GM23248 (cell line): ENCODE data around the gene LYST.

GRCh38 chr1:234607784-234607970 lies 2.3 kb downstream of the IRF2BP2 start:
- RAMPAGE, long total RNA: no peak

GRCh38 chr1:234612418-234613186 lies 2.6 kb upstream of the IRF2BP2 start:
- RAMPAGE, long total RNA: no peak

- RAMPAGE, long total RNA: no peak
These were observed 162.5 kb upstream of the IRF2BP2 start for GRCh38 chr1:234772252-234773119.

DNA sequence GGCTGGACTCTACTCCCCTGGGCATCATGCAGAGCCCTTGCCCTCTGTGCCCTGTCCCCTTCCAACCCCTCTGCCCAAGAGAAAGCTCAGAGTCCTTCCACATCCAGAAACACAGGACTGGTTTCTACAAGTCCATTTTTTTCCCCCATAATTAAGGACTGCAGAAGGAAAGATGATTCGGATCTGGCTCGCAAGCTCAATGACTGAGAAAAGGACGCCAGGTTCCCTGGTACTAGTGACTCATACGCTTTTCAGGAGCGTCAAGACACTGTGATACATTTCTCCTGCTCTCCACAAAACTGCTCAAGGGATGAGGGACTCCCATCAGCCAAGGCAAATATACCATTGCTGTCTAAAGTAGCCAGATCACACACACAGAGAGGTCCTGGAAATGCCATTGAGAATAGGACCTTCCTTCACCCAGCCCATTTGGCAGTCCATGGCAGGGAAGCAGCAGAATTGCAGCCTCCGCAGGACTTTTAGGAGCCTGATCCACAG lies 253.5 kb upstream of the IRF2BP2 start:
- RAMPAGE, long total RNA: no peak

DNA sequence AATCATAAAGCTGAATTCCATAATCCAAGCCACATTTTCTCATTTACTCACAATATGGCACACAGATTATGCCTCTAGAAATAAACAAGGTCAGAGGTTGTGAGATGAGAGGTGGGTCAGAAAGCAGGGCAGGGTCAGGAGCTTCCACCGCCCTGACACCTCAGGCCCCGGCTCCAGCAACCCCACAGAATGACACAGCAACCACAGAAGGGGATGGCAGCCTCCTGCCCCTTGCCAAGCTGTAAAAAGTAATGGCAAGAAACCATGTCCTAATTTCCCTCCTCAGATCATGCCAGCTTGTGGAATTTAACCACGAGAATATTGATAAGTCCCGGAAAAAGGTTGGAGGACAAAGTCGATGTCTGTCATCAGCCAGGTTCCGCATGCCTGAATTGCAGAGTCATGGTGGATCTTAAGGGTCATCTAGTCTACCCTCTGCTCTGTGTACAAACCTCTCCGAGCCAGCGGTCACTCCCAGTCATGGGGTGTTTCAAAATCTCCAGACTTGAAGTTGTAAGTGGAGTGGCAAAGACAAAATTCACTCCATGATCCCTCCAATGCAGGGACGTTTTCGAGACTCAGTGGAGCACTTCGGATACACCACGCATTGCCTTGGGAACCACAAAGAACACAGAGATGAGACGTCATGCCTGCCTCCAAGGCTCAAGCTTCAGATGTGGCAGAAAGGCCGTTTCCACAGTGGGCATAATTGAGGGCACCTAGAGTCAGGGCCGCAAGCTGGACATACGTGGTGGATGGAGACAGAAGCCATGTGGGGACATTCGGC lies 254.1 kb downstream of the TOMM20 start:
- RAMPAGE, long total RNA: no peak

DNA sequence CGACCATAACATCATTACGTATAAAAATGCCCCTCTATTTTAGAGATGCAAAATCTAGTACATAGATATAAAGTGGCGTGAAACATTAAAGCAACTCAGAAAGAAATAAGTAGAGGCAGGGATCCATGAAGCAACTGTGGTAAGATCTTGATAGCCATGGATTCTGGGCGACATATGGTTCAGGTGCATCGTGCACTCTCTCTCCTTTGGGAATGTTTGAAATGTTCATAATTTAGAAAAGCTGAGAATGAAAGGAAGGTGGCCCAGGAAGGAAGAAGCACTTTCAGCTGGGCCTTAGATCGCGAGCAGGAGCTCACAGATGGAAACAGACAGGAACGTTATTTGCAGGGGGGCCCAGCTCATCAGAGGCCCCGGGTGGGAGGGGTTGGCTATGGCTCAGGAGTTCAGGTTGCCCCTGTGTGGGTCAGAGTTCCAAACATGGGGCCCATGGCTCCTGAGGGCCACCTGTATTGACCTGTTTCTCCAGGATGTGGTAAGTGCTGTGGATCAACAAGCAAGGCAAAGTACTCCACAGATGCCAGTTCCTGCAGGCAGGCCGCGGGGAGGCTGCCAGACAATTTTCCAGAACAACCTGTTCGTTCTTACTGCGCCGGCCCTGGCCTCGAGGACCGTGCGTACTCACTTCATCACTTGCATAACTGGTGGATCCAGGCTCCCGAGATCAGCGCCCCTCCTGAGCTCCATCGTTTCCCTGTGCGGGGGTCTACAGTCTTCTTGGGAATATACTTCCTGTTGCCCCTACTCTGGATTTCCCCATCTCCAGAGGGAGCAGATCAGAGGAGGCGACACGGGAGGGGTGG lies 253.2 kb downstream of the TOMM20 start:
- RAMPAGE, long total RNA: no peak

- RAMPAGE, long total RNA: no peak
These were observed 166.4 kb downstream of the TOMM20 start for GRCh38 chr1:234961704-234963085.

- RAMPAGE, long total RNA: no peak
These were observed 164.4 kb downstream of the TOMM20 start for GRCh38 chr1:234964041-234964767.

DNA sequence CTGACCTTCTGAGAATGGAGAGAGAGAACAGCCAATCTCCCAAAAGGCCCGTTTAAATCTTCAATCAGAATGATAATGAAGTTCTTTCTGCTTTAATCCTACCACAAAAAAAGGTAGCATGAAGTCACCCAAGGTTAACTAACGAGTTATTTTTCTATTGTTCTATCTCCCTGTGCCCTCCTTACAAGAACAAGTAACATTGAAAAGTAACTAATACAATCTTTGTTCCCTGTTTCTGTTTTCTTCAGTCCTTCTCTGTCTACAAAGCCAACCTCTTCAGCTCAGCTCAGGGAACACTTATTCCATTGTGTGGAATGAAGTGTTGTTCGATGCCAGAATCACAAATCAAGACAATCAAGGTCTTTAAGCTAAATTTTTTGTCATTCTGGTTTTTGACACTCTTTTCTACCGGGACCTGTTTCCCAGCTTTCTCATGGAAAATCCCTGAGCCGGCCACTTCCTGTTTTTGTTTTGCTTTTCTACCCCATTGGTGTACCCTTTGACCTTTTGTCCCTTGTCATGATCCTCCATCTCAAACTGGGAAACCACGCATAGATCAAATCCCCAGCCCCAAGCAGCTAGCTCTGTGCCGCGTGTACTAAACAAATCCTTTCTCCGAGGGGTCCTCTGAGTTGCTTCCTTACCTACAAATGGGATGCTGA lies 141.9 kb downstream of the TOMM20 start:
- RAMPAGE, long total RNA: no peak

GRCh38 chr1:235062243-235063136 lies 66.1 kb downstream of the TOMM20 start:
- RAMPAGE, long total RNA: no peak

- RAMPAGE, long total RNA: no peak
These were observed 61.0 kb downstream of the TOMM20 start for GRCh38 chr1:235067302-235068295.

DNA sequence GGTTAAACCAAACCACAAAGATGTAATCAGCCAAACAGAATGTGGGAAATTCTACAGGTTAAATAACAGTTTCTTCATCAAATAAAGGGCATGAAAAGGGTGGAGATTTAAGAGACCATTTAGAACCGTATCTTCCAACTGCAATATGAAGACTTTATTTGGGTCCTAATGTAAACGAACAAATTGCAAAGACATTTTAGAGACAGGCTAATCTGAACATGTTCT lies 30.3 kb downstream of the ARID4B start:
- RAMPAGE, long total RNA: no peak

GRCh38 chr1:235302396-235302956 lies 25.5 kb downstream of the ARID4B start:
- RAMPAGE, long total RNA: no peak

- RAMPAGE, long total RNA: no peak
These were observed 18.1 kb downstream of the ARID4B start for GRCh38 chr1:235309640-235310420.

GRCh38 chr1:235310421-235311051 lies 17.4 kb downstream of the ARID4B start:
- RAMPAGE, long total RNA: no peak

GRCh38 chr1:235650129-235650876 lies 719 bp upstream of the GNG4 start:
- RAMPAGE, long total RNA: no peak

- RAMPAGE, long total RNA: no peak
These were observed 21.0 kb downstream of the LYST start for GRCh38 chr1:235845608-235846215.

DNA sequence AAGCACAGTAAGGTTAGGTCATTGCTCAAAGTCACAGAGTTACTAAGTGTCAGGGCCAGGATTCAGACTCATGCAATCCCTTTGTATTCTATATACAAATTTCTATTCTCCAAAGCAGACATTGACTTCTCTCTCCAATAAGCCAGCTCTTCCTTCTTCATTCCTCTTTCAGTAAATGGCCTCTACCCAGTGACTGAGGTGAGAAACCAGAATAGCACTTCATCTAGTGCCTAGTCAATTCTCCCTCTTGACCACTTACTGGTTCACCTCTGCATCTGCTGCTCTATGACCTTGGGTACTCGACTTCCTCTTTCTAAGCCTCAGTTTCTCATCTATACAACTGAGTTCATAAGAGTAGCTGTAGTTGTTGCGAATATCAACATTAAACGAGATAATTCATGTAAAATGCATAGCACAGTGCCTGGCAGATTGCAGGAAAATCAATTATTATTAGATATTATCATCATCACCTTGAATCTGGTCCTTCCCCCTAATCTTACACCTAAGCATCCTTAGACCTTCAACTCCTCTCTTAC lies 12.4 kb downstream of the LYST start:
- RAMPAGE, long total RNA: no peak

DNA sequence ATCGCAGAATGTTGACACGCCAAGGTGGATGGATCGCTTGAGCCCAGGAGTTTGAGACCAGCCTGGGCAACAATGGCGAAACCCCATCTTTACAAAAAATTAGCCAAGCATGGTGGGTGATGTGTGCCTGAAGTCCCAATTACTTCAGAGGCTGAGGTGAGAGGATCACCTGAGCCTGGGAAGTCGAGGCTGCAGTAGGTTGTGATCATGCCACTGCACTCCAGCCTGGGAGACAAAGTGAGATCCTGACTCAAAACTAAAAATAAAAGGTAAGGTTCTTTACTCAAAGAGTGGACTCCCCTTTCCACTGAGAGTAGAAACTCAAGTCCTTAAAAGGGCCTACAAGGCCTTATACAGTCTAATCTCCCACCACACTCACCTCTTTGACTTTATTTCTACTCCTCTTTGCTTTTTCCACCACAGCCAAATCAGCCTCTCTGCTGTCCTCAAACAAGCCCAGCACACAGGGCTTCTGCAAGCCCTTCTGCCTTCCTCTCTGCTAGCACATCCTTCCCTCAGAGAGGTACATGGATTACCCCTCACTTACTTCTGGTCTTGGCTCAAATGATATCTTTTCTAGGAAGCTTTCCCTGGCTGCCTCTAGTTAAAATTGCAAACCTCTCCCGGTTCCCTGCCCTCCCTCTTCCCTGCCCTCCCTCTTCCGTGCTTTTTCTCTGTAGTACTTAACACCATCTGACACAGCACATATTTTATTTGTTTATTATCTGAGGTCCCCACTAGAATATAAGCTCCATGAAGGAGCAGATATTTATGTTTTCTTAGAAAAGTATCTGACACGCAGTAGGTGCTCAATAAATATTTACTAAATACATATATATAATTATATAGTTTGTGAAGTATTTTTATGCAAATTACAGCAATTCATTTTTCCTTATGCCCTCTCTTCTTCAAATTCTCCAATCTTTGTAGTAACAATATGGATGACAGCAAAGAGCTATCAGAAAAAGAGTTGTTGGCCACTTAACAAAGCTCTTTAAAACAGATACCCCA lies 1.7 kb downstream of the LYST start:
- RAMPAGE, long total RNA: no peak

GRCh38 chr1:235866159-235867081 lies at the start of gene LYST:
Gene LYST, minus strand, starts transcription at chr1:235866906.
- RAMPAGE, long total RNA: start-site peak on the minus strand at chr1:235866878-235866942, 91 and 132 reads in 2 replicates